Mucosa of descending colon (tissue), 1 donor: ENCODE measurements around the genes CORO1C, SVOP and UNG.

- PRO-cap: no peak
These were observed 31.0 kb upstream of the SELPLG start for GRCh38 chr12:108664220-108665572.

- PRO-cap: bidirectional peak, plus-strand start at chr12:108731750, minus-strand start at chr12:108731518; bidirectional peak, plus-strand start at chr12:108732204, minus-strand start at chr12:108732000
These were observed at the start of gene CORO1C for GRCh38 chr12:108731090-108732073. TSS of gene CORO1C (minus strand) at chr12:108731518.

DNA sequence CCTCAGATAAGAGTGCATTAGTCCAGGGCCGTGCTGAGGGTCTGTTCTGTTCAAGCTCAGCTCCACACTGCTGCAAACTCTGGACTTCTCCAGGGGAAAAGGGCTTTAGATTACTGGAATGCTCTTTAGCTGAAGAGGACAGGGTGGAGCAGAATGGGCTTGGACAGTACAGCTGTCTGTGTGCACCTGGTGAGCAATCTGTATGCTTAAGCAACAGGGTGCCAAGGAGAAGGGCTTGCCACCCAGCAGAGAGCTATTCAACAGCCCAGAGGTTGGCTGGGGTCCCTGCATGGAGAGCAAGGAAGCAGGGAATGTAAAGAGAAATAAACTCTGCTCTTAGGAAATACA, 52.9 kb upstream of the CORO1C start:
- PRO-cap: no peak

DNA sequence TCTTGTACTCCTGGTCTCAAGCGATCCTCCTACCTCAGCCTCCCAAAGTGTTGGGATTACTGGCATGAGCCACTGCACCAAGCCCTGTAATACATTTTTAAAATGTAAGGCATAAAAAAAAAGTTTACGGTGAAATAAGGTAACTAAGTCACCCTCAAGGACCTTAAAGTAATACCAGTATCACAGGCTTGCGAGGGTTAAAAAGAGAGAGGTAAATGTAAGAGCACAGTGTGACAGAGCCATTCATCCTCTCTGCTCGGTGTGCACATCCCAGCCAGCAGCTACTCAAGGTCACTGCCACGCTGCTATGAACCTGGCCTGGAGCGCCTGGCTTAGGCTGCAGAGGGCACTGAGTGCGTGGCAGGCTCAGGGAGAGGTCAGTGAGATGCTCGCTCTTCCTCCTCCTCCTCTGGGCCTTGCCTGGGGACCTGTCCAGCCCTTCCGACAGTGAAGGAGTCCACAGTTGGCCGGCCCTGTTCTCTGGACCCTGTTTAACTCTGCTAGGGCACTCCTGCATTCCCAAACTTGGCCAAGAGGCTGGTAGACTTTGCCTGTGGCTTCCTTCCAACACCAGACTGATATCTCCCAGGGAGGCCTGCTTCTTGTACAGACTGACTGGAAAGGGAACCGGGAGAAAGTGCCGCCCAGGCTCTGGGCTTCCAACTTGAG, 62.4 kb upstream of the CORO1C start:
- PRO-cap: no peak

- PRO-cap: no peak
These were observed 54.6 kb downstream of the SVOP start for GRCh38 chr12:108966341-108966567.

DNA sequence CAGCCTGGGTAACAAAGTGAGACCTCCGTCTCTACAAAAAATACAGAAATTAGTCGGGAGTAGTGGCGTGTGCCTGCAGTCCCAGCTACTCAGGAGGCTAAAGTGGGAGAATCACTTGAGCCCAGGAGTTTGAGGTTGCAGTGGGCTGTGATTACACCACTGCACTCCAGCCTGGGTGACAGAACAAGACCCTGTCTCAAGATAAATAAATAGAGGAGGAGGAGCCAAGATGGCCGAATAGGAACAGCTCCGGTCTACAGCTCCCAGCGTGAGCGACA, 24.2 kb downstream of the SVOP start:
- PRO-cap: no peak

- PRO-cap: no peak
These were observed at the start of gene SVOP for GRCh38 chr12:109020574-109021439. TSS of gene SVOP (minus strand) at chr12:109021068.

DNA sequence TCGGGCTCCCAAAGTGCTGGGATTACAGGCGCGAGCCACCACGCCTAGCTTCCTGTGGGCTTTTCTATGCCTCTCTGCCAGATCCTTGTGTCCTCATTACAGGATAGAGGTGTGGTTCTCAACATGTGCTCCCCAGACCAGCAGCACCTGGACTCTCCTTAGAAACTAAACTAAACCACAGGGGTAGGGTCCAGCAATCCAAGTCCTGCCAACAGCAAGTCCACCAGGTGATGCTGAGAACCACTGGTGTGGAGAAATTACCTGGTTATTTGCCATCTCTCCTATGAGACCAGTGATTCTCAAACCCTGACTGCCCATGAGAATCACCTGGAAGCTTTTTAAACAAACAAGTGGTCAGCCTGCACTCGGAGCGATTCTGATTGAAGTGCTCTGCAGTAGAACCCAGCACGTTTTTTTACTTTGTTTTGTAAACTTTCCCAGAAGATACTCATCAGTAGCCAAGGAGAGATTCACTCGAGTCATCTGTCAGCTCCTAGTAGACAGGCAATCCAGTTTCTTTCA, 1.4 kb downstream of the ALKBH2 start:
- PRO-cap: no peak

DNA sequence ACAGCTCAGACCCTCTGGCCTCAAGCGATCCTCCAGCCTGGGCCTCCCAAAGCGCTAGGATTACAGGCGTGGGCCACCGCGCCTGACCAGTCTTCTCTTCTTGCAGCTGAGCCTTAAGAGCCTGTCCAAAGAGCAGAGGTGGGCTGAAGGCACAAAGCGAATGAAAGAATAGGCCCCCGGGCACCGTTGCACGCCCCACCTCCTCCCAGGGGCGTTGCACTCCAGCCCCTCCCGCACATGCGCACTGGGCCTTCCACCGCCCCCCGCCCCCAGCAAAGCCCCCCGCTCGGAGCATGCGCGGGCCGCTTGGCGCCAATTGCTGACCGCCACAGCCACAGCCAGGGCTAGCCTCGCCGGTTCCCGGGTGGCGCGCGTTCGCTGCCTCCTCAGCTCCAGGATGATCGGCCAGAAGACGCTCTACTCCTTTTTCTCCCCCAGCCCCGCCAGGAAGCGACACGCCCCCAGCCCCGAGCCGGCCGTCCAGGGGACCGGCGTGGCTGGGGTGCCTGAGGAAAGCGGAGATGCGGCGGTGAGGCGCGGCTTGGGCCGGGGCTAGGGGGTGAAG, at the start of gene UNG:
UNG (plus strand) TSS at position 315 of the 565 bp plus-strand sequence.
- PRO-cap: no peak

DNA sequence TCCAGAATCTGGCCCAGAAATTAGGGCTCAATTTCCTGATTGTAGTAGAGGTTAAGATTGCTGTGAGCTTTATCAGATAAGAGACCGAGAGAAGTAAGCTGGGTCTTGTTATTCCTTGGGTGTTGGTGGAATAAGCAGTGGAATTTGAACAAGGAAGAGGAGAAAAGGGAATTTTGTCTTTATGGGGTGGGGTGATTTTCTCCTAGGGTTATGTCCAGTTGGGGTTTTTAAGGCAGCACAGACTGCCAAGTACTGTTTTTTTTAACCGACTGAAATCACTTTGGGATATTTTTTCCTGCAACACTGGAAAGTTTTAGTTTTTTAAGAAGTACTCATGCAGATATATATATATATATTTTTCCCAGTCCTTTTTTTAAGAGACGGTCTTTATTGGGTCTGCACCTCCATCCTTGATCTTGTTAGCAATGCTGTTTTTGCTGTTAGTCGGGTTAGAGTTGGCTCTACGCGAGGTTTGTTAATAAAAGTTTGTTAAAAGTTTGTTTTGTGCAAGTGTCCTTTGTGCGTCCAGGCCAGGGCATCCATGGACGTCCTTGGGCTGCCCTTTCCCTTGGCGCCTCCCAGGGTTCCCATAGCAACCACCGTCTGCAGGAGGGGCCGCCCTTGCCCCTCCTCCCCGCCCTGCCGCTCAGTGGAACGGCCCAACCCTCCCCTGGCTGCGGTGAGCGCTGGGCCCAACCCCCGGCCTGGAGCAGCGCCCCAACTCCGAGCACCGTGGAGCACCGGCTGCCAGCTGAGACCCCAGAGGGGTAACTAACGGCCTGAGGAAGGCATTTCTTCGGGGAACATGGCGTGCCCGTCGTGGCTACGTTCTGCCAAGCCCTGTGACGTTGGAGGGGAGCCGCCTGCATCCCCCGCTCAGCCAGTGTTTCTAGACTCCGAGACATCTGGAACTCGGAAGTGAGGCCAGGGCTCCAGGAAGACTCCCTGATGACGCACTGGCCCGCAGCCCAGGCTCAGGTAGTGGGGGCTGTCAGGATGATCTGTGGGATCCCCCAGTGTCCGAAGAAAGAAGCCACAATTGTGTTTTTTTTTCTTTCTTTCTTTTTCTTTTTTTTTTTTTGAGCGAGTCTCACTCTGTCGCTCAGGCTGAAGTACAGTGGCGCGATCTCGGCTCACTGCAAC, 5.5 kb upstream of the ACACB start:
- PRO-cap: bidirectional peak, plus-strand start at position 709 of the sequence, minus-strand start at position 543 of the sequence; bidirectional peak, plus-strand start at position 971 of the sequence, minus-strand start at position 907 of the sequence

- PRO-cap: no peak
These were observed 20.6 kb downstream of the ACACB start for GRCh38 chr12:109136909-109137478.

DNA sequence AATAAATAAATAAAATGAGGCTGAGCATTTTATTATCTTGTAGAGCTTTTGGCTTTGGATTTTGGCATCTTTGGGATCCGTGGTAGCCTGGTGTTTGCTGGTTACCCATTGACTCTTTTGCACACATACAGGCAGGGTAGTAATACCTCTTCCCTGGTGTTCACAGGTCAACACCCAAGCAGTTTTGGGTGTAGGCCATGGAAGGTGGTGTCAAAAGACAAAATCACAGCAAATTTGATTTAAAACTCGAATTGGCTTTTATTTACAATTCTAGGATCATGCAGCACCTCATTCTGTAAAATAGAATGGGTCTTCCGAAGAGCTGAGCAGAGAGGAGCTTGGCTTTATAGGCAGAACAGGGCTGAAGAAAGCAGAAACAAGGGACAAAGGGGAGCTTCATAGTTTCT, 27.9 kb downstream of the ACACB start:
- PRO-cap: no peak

DNA sequence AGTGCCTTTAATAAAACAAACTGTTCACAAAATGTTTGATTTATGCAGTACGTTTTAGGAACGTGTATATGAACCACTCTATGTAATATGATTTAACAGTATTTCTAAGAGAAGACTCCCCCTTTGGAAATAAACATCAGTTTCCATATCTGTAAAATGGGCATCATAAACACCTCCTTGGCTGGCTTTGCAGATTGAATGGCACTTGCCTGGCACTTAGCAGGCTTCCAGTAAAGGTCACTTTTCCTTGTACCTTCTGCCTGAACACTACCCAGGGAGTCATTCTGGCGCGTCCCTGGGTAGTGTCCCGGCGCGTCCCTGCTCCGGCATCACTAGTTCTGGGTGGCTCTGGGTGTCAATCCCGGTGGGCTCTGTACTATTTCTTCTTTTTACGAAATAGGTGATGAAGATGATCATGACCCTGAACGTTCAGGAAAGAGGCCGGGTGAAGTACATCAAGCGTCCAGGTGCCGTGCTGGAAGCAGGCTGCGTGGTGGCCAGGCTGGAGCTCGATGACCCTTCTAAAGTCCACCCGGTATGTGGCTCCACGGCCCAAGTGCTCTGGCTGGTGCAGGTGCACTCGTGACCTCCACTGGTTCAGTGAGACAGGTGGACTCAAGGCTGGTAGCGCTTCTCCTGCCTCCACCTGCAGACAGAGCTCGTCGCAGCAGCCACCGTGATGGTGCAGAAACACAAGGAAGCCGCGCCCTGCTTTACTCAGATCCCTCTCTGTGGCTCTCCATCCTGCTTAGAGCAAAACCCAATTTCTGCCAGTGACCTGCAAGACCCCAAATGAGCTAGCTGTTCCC, 85.0 kb downstream of the ACACB start:
- PRO-cap: no peak

DNA sequence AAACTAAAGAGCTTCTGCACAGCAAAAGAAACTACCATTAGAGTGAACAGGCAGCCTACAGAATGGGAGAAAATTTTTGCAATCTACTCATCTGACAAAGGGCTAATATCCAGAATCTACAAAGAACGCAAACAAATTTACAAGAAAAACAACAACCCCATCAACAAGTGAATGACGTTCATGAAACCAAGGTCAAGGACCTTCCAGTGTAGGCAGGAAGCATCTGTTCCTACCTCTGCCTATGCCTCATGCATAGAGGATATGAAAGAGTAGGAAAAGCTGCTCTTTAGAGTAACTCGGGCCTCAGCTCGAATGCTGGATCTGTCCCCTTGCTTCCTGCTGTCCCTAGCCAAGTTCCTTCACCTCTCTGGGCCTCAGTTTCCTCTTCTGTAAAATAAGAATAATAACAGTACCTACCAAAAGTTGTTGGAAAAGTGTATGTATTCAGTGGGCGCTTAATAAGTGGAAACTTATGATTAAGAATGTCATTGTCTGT, 65.0 kb downstream of the FOXN4 start:
- PRO-cap: no peak

- PRO-cap: no peak
These were observed 45.0 kb downstream of the FOXN4 start for GRCh38 chr12:109264040-109264538.

- PRO-cap: no peak
These were observed 196 bp downstream of the FOXN4 start for GRCh38 chr12:109309011-109309165.

DNA sequence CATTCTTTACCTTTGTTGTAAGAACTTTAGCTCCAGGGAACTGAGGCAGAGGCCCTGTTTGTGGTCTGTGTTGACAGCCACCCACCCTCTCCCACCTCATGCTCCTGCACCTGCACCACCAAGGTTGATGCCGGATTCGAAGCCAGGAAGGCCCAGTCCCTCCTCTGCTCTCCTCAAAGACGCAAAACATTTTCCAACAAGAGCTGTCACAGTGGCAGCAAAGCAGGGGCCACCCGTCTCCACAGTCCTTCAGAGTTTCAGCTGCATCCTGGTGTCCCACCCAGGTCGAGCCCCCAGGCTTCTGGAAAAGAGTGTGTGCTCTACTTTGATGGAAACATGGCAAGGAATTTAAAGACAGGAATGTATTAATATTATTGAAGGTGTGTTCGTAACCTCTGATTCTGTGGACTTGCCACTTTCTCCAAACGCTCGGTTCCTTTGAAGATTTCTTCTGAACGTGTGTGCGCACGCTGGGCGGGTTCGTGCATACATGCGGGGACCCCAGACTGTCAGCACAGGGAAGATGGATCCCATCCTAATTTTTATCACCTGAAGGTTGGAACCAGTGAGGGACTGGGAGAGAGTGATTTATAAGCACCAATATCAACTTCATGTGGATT, 37.3 kb downstream of the MMAB start:
- PRO-cap: no peak

DNA sequence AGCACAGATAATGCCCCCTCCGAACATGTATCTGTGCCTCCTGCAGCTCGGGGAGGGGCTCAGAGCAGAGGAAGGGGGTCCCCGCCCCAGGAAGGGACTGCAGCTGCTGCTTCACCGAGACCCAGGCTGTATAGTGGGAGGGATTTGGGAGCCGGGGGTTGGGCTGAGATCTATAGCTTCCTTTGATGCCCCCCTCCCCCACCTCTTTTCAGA, 48.5 kb downstream of the MVK start:
- PRO-cap: no peak

DNA sequence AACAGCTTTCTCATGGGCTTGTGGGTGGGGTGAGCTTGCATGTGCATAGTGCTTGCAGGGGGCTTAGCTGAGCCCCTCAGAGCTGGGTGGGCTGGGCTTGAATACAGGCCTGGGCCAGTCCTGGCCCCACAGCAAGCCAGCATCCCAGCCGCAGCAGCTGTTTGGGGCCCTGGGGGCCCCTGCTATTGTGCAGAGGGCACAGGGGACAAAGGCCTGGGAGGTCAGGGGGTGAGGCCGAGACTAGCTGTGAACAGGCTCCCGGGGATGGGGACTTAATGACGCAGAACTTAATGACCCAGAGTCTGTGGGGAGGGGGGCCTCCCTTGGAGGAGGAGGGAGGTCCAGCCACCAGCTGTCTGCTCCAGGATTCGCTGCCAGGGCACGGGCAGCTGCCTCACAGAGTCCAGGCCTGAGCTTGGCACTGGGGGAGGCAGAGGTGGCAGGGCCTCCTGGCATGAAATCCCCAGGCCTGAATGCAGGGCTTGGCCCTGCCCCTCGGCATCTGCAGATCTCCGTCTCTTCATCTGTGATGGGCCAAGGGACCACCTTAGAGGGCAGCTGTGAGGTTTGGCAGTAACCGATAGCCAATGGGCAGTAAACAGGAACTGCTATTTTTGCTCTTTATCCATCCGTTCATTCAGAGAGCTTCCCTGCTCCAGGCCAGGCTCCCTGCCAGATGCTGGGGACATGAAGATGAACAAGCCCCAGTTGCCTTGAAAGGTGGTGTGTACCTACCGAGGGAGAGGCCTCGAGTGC, 6.6 kb downstream of the FAM222A start:
- PRO-cap: no peak

DNA sequence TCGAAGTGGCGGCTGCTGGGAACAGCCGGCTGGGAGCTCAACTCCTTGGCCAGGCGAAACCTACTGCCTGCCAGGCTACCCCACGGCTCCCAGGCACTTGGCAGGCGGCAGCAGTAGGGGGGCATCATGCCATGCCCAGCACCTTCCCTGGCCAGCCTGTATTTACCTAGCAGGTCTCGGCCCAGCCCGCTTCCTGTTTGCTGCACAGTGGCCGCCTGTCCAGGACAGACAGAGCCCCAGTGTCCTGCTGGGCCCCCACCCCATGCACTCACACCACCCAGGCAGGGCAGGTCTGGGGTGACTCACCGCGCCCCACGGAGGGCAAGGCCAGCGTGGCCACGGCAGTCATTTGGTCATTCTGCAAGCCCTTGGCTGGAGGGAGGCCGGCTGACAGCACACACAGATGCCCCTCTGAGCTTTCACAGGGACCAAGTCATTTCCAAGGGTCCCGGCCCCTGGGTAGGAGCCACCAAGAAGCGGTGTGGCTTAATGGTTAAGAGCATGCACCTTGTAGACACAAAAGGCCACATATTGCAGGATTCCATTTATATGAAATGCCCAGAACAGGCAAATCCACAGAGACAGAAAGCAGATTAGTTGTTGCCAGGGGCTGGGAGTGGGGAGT, 10.0 kb downstream of the TRPV4 start:
- PRO-cap: no peak